Epidermal melanocyte (primary cell): ENCODE measurements around a stretch of chr11.

- RRBS: no CpG with 5 or more reads among the region's 3 CpGs
Observed at GRCh38 chr11:128504352-128505060, 82.9 kb downstream of the ETS1 start.

DNA sequence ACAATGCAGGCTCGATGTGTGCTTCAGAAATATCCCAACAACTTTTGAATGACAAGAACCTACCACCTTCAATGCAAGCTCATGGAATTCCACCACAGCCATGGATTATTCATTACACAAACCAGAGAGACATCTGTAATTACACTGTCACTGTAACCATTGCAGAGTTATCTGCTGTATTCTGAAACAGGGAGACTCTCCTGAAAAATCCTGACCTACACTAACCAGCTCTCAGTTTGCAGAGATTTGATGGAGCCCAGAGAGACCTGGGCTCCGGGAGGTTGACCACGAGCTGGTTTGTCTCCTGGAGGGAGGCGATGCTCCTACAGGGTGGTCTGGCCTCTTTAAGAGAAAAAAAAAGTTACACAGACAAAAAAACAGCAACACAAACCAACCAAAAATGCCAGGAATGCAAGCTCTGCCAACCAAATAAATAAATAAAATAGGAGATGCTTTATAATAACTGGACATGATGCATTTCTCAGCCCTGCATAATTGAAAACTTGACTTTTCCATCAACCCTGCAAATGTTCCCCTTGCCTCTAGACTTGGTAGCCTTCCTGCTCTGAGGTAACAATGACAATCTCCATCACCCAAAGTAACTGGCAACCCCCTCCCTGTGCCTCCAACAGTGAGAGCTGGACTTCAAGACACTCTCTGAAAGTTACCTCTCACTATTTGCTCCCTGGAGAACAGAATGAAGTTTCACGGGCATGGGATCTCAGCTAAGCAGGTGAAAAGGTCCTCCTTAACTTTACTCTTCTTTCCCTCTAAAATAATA, 69.7 kb downstream of the ETS1 start:
- RRBS: no CpG with 5 or more reads among the region's 5 CpGs

DNA sequence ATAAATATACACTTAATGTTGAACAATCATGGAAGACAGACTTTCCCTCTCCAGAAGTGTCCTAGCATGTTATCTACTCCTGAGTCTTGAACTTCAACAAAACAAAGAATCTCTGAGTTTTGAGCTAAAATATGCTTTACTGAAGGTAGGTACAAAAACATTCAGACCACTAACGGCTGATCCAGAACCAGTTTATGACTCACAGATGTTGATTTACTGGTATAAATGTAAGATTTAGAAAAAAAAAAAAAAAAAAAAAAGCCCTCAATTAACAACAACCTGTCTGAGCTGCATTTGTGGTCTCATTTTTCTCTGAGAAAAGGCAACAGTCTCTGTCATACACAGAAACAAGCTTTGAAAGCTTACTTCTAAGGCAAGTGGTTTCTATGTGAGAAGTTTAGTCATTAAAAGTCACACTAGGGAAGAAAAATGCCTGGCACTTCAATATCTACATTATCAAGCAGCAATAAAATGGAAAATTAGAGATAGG, 61.9 kb downstream of the ETS1 start:
- RRBS: no CpG with 5 or more reads among the region's 1 CpG

DNA sequence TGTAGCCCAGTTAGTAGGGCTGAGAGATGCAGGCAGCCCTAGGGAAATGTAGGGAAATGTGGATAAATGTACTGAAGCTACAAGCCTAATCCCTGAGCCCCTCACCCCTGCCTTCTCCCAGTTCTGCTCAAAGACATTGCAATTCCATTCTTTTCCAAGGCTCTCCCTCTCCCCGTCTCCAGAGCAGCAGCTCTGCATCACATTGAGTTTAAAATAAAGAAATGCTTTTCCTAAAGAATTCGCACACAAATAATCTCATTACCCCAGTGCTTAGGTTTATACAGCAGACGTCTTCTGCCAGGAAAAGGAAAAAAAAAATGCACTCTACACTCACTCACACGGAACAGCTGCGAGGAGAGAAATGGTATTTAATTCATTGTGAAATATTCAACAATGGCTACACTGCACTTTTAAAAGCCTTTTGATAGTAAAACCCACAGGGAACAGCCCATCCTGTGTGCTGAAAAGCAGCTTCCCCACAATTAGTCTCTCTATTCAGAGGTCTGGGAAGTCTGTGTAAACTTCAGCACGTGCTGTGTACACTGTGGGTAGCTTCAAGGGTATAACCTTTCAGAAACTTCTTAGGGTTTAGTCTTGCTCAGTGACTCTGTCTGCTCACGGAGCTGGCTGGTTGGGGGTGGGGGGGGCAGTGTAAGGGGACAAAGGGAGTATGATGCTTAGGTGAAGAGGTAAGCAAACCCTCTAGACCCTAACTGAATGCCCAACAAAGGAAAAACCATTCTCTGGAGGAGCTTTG, 42.8 kb downstream of the ETS1 start:
- RRBS: no CpG with 5 or more reads among the region's 7 CpGs

DNA sequence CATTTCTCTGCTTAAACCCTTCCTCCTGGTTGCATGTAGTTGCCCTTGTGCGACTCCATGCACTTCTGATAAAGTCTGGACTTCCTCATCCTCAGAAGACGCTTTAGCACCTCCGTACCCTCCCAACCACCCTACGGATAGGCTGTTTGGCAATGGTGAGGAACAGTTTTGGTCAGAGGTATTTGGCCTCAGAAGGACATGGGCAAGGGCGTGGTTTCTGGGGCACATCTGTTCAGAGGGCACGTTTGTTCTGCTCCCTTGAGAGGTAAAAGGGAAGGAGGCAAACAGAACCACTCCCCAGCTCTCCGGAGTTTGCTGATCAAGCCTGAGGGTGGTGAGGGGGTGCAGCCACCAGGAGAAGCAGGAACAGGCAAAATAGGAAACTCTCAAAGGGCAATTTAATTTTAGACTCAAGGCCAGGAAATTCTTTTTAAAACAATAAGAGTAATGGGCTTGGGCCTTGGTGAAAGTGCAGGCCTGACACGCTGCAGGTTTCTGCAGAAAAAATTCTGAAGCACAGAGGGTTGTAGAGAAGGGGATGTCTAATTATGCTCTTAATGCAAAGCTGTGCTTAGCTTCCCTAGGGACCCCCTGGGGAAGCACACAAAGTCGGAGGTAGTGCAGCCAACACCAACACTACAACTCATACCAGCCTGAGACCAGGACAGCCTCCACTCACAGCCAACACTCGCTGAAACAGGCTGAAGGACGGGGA, 23.3 kb downstream of the ETS1 start:
- RRBS: no CpG with 5 or more reads among the region's 11 CpGs

- RRBS: no CpG with 5 or more reads among the region's 22 CpGs
Observed at GRCh38 chr11:128610438-128611854, 23.6 kb upstream of the ETS1 start.

- RRBS: no CpG with 5 or more reads among the region's 2 CpGs
Observed at GRCh38 chr11:128677905-128678485, 15.9 kb upstream of the FLI1 start.

- RRBS: no CpG with 5 or more reads among the region's 7 CpGs
Observed at GRCh38 chr11:128697713-128698256, 3.9 kb downstream of the FLI1 start.

GRCh38 chr11:128722968-128723641, 29.2 kb downstream of the FLI1 start:
- RRBS: no CpG with 5 or more reads among the region's 7 CpGs

DNA sequence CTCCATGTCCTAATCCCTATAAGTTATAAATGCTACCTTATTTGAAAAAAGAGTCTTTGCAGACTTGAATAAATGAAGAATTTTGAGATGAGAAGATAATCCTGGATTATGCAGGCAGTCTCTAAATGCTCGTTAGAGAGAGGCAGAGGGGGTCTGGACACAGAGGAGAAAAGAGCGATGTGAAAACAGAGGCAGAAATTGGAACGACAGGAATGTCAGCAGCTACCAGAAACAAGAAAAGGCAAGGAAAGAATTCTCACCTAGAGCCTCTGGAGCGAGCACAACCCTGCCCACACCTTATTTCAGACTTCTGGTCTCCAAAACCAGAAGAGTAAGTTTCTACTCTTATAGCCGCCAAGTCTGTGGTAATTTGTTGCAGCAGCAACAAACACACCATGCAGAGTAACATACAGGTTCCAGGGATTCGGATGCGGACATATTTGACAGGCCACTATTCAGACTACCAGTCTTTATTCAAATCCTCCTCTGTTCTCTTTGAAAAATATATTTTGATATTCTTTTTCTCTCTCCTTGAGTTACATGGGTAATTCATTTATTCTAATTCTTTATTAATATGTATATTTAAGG, 23.8 kb upstream of the ARHGAP32 start:
- RRBS: no CpG with 5 or more reads among the region's 7 CpGs

GRCh38 chr11:129324588-129325171, 51.0 kb upstream of the BARX2 start:
- RRBS: no CpG with 5 or more reads among the region's 10 CpGs

DNA sequence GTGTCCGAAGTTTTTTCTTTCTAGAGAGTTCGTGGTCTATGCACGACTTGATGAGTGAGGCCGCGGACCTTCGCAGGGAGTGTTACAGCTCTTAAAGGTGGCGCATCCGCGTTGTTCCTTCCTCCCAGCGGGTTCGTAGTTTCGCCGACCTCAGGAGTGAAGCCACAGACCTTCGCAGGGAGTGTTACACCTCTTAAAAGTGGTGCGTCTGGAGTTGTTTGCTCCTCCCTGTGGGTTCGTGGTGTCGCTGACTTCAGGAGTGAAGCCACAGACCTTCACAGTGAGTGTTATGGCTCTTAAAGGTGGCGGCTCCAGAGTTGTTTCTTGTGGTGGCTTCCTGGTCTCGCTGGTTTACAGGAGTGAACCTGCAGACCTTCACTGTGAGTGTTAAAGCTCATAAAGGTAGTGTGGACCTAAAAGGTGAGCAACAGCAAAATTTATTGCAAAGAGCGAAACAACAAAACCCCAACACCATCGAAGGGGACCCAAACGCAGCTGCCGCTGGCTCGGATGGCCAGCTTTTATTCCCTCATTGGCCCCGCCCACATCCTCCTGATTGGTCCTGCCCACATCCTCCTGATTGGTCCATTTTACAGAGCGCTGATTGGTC, 1.4 kb upstream of the TMEM45B start:
- RRBS: no CpG with 5 or more reads among the region's 26 CpGs

DNA sequence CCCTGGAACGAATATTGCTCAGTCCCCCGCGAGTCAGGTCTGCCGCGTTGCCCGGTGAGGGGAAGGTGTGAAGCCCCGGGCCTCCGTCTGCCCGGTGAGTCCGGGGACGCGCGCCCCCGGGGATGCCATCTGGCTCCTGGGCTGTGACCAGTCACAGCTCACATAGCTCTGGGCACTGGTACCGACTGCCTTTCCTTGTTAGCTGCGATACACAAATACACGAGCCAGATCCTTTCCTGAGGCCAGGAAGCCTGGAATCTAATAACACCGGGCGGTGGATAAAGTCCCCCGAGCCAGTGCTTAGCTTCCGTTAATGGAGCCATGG, 512 bp downstream of the TMEM45B start:
- RRBS: 2% methylated on average over 5 of the region's 21 CpGs

- RRBS: no CpG with 5 or more reads among the region's 7 CpGs
Observed at GRCh38 chr11:129910306-129910759, 15.0 kb upstream of the NFRKB start.

GRCh38 chr11:130118740-130119419, 40.7 kb upstream of the ST14 start:
- RRBS: no CpG with 5 or more reads among the region's 7 CpGs

DNA sequence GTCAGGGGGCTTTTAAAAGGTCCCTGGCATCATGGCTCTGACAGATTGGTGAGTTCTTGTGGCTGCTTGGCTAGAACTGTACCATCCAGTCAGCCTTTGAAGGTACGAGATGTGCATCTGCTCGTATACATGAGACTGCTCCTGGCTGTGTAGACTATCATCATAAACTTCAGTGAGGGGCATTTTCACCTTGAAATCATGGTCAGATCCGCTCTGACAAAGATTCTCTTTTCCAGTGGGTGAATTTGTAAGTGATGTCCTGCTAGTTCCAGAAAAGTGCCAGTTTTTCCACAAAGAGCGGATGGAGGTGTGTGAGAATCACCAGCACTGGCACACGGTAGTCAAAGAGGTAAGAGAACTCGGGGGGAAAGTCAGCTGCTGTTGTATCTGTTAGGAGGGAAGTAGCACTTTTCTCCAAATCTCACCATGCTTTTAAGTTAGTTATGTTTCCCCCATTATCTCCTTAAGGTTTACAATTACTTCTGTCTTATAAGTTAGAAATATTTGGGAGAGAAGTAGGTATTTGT, 39.0 kb upstream of the ST14 start:
- RRBS: no CpG with 5 or more reads among the region's 6 CpGs

DNA sequence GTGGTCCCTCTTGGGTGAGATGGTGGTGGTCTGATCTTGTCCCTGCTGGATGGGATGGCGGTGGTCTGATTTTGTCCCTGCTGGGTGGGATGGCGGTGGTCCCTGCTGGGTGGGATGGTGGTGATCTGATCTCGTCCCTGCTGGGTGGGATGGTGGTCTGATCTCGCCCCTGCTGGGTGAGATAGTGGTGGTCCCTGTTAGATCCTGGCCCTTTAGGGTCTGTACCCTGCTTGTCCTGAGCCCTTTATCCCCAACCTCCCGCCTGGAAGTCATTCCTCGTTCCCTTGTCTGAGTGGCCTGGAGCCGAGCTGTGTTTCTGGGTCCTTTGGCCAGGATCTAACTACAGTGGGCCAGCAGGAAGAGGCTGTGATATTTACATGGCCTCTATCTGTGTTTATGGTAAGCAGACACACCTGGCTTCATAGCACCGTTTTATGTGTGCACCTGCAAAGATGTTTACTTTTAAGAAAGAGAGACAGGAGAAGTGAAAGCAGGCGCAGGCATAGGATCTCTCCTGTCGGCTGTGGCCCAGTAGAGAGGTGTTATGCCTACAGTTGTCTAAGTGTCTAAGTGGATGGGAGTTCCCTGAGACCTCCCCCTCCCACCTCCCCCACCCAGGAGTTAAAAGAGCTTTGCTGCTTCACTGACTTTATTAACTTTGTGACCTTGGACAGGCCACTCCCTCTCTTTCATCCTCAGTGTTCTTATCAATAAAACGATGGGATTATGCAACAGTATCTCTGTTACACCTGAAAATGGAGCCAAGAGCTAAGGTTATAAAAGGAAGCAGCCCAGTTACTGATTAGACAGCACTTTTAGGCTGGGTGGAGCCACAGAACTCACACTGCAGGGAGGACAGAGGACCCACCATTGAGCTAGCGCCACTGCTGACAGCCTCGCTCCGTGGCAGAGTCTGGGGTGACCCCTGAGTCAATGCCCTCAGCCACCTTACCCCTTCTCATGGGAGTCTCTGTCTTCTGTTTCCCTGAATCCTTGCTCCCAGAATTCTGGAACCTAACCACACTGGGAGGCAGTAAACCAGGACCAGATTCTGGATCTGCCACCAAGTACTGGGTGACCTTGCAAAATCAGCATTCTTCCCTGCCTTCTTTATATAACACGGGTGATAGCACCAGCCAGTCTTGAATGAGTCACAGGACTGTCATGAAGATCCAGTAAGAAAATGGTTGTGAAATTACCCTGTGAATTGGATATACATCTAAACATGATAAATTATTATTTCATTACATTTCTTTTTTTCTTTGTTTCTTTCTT, 21.9 kb downstream of the ST14 start:
- RRBS: no CpG with 5 or more reads among the region's 15 CpGs

GRCh38 chr11:130190876-130191320, 31.3 kb downstream of the ST14 start:
- RRBS: no CpG with 5 or more reads among the region's 11 CpGs

- RRBS: no CpG with 5 or more reads among the region's 3 CpGs
Observed at GRCh38 chr11:130231373-130232110, 72.0 kb downstream of the ST14 start.

GRCh38 chr11:130315408-130315715, 645 bp upstream of the ZBTB44 start:
- RRBS: no CpG with 5 or more reads among the region's 19 CpGs